Peyer's patch (tissue), 4 donors: ENCODE measurements around a stretch of chr16.

DNA sequence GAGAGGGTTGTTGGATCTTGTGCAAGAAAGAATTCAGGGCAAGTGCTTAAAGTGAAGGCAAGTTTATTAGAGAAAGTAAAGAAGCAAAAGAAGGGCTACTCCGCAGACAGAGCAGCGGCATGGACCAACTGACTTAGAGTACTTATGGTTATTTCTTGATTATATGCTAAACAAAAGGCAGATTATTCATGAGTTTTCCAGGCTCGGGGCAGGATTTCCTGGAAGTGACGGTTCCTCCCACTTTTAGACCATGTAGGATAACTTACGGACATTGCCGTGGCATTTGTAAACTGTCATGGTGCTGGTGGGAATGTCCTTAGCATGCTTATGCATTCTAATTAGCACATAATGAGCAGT is 164.8 kb downstream of the SNX29 start:
- PRO-cap, result no peak
- RAMPAGE, long total RNA, 4 experiments, result no peak in any of the 4 experiments

GRCh38 chr16:12170255-12170852 is 193.8 kb downstream of the SNX29 start:
- PRO-cap, result no peak
- RAMPAGE, long total RNA, 4 experiments, result no peak in any of the 4 experiments

GRCh38 chr16:12289780-12290126 is 313.2 kb downstream of the SNX29 start:
- PRO-cap, result unidirectional peak, plus-strand start at chr16:12289991
- RAMPAGE, long total RNA, 4 experiments, result no peak in any of the 4 experiments

GRCh38 chr16:12307178-12307551 is 330.6 kb downstream of the SNX29 start:
- PRO-cap, result no peak
- RAMPAGE, long total RNA, 4 experiments, result no peak in any of the 4 experiments

- PRO-cap, result no peak
- RAMPAGE, long total RNA, 4 experiments, result no peak in any of the 4 experiments
Observed at GRCh38 chr16:12362773-12363348, 386.3 kb downstream of the SNX29 start.

- PRO-cap, result unidirectional peak, minus-strand start at chr16:13110157
- RAMPAGE, long total RNA, 4 experiments, result no peak in any of the 4 experiments
Observed at GRCh38 chr16:13109862-13110916, 208.8 kb downstream of the SHISA9 start.

DNA sequence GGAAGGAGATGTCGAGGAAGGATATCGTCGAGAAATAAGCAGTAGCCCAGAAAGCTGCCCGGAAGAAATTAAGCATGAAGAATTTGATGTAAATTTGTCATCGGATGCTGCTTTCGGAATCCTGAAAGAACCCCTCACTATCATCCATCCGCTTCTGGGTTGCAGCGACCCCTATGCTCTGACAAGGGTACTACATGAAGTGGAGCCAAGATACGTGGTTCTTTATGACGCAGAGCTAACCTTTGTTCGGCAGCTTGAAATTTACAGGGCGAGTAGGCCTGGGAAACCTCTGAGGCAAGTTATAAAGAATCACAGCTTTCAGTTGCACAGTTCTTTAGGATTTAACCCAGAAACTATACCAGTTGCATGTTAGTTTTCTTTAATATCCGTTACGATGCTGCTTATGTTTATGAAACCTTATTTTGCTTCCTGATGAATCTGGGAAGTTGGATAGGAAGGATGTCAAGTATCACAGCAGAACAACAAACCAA is 15.5 kb downstream of the ERCC4 start:
- PRO-cap, result no peak
- RAMPAGE, long total RNA, 4 experiments, result no peak in any of the 4 experiments

GRCh38 chr16:13956262-13956590 is 36.3 kb downstream of the ERCC4 start:
- PRO-cap, result no peak
- RAMPAGE, long total RNA, 4 experiments, result no peak in any of the 4 experiments

- PRO-cap, result no peak
- RAMPAGE, long total RNA, 4 experiments, result no peak in any of the 4 experiments
Observed at GRCh38 chr16:13957792-13958168, 37.8 kb downstream of the ERCC4 start.

DNA sequence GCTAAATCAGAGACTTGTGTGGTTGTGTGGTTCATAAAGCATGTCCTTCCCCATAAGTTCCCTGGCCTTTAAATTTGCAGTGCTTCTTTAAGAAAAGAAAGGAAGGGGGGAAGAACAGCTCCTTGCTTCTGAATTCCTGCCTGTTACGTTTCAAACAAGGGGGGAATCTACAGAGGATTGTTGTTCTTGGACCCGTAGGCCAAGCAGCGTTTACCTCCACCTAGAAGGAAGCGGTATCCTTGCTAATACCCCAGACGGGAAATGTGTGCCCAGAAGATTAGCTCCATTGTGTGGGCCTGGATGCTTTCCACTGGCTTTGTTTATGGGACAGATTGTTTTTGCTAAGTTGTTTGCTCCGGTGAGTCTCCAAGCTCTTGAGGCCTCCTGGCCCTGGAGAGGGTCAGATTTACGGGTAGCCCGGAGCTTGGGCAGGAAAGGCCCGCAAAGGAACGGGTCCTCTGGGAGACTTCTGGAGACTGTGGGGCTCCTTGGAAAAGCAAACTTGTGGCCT is 28.5 kb upstream of the MRTFB start:
- PRO-cap, result no peak
- RAMPAGE, long total RNA, 4 experiments, result no peak in any of the 4 experiments

DNA sequence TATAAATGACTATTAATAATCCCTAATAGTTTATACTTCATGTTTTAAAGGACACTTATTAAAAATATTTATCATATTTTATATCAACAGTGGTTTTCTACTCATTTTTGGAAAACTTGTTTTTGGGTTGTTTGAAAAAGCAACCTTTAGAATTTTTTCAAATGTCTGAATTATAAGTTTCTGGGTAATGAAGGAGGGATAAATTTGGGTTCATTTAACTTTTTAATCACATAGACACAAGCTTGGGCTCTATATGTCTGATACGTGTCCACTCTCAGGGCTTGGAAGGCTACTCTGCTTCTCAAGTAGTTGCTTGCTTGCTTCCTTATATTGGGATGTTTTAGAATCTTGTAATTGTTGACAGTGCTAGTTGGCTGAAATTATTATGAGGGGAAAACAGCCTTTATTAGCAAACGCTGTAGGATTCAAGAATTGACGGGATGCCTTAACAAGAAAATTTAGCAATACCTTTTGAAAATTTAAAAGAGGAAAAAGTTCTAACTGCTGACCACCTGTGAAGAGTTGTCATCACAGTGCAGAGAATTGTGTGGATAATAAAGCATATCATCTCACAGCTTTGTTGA is 118.5 kb downstream of the MRTFB start:
- PRO-cap, result no peak
- RAMPAGE, long total RNA, 4 experiments, result no peak in any of the 4 experiments

- PRO-cap, result no peak
- RAMPAGE, long total RNA, 4 experiments, result no peak in any of the 4 experiments
Observed at GRCh38 chr16:14246591-14247604, 175.8 kb downstream of the MRTFB start.

- PRO-cap, result unidirectional peak, plus-strand start at chr16:14301069
- RAMPAGE, long total RNA, 4 experiments, result no peak in any of the 4 experiments
Observed at GRCh38 chr16:14300645-14301181, 229.6 kb downstream of the MRTFB start.

- PRO-cap, result no peak
- RAMPAGE, long total RNA, 4 experiments, result no peak in any of the 4 experiments
Observed at GRCh38 chr16:14427462-14428137, 202.5 kb downstream of the PARN start.

DNA sequence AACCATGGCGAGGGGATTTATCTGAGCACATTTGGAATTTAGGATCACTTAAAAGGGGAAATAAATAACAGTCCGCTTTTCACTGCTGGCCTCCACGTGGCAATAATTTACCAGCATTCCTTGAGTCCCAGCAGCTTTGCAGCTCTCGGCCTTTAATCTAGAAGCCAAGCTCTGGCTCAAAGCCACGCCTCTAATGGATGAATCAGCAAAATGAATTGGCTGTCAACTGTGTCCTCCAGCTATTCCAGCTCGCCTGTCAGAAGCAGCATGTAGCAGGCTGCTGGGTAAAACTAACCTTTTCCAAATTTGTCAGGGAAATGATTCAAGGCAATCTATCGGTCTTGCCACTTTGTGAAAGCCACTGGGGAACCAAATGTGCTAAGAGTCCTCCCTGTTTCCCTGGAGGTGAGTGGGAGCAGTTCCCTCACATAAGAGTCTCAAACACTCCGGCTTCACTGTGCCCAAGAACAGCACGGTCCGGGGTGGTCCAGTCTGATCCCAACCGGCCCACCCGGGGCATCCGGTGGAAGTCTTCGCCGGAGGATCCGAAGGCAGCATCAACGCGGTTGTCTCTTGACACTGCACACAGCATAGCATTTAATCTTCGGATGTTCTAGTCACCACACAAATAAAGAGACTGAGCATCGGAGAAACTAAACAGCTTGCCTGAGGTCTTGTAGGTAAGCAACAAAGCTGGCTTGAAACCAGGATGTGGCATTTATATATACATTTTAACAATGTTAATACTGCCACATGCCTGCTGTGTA is 143.3 kb downstream of the PARN start:
- PRO-cap, result no peak
- RAMPAGE, long total RNA, 4 experiments, result no peak in any of the 4 experiments

- PRO-cap, result no peak
- RAMPAGE, long total RNA, 4 experiments, result no peak in any of the 4 experiments
Observed at GRCh38 chr16:14487611-14488083, 142.4 kb downstream of the PARN start.

DNA sequence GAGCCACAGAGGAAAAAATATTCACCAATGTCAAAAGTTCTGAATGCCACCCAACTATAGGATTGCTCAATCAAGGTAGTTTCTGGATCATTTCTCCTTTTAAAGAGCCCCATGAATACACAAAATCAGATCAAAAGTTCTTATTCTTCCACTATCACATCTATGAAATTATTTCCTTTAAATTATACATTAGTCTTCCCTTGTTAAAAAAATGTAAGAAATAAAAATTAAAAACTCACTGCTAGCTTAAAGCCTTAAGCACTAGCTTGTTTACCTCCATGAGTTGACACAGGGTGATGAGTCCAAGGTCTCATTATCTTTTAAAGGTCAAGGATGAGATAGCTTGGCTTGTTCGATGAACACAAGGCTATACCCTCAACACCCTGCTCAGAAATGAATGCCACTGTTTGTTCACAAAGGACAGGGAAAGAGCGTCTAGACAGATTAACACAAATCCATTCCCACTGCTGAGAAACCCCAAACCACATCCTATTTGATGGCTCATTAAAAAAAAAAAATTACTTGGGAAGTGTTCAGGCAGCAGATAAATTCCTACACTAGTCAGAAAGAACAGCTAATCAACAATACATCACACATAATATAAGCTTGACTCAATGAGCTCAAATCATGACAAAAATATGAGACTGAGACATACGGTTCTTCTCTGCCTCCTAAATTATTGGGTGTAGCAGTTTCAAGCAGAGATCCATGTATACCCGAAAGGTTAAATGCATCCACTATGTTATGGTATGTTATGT is 118.9 kb downstream of the PARN start:
- PRO-cap, result no peak
- RAMPAGE, long total RNA, 4 experiments, result no peak in any of the 4 experiments

DNA sequence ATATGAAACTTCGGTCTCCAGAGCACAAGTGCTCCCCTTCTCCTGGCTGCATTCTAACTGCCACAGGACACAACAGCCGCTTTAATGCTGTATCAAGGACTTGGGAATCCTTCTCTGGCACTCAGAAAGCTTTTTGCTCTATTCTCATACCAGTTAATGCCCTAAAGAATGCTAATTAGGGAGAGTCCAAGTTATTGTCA is 90.9 kb downstream of the PARN start:
- PRO-cap, result no peak
- RAMPAGE, long total RNA, 4 experiments, result no peak in any of the 4 experiments

DNA sequence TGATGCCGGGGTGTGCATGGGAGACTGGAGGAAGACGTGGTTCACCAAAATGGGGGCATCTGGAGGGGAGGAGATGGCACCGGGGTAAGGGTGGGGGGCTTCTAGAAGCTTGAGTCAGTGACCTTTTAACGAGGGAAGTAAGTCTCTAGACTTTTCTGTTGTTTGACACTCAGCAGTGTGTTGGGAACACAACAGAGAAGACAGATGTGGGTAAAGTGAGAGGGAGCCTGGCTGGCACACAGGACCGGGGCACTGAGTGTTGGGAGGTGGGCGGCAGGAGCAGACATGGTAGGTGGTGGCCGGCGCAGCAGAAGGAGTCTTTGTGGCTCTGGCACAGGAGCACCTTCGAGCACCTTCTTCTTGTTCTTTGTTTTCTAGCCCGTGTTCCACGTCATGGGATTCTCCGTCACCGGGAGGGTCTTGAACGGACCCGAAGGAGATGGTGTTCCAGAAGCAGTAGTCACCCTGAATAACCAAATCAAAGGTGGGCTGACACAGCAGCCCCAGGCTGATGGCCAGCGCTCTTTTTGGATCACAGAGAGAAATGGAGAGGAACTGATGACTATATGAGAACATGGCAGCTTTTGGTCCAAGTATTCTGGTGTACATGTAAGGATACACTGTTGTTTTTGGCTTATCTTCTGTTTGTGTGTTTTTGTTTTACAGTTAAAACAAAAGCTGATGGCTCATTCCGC is 23.5 kb downstream of the NOMO1 start:
- PRO-cap, result no peak
- RAMPAGE, long total RNA, 4 experiments, result no peak in any of the 4 experiments

DNA sequence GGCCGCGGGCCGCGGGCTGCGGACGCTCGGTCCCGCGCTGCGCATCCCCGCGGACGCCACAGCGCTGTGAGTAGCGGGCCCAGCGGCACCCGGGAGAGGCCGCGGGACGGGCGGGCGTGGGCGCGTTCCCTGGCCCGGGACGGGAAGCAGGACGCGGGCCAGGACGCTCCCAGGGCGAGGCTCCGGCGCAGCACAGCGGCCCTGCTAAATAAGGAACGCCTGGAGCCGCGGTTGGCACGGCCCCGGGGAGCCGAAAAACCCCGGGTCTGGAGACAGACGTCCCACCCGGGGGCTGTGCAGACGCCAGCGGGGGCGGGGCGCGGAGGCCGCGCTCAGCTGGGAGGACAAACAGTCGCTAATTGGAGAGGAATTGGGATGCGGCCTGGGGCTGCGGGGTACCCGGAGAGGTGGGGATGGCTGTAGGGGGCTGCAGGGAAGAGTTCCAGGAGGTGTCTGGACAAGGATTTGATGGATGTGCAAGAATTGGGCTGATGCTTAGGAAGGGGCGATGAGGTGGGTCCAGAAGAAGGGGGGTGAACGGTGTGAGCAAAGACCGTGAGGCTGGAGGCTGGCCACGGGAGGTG is 25.3 kb upstream of the NPIPA1 start:
- PRO-cap, result no peak
- RAMPAGE, long total RNA, 4 experiments, result no peak in any of the 4 experiments